ENCODE results near the genes COQ10B and PLCL1.

DNA sequence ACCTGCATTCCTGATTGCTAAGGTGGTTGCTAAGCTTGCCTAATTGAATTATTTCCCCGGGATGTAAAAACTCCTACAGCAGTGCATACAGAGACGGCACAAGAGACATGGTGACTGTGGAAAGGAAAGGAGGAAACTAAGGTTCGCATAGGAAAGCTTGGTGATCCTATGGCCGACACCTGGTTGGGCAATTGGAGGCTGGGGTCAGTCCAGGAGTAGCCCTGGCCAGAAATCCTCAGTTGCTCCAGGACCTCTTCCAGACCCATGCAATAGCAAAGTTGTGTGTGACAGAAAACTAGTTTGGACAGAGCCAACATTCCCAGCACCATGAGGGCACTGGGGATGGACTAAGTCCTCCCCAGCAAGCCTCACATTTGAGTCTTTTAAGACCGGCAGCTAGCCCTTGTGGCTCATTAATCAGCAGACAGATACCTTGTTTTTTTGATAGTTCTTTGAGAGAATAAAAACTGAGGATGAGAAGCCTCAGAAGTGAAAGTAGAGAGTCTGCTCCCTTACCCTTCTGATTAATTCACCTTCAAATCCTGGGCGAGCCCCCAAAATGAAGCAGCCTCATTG, 39.4 kb downstream of the STK17B start:
- PRO-cap, result no peak

- PRO-cap, result no peak
Observed at GRCh38 chr2:196134335-196134641, 37.1 kb downstream of the STK17B start.

GRCh38 chr2:196400073-196400678, 193.2 kb downstream of the HECW2 start:
- PRO-cap, result no peak

DNA sequence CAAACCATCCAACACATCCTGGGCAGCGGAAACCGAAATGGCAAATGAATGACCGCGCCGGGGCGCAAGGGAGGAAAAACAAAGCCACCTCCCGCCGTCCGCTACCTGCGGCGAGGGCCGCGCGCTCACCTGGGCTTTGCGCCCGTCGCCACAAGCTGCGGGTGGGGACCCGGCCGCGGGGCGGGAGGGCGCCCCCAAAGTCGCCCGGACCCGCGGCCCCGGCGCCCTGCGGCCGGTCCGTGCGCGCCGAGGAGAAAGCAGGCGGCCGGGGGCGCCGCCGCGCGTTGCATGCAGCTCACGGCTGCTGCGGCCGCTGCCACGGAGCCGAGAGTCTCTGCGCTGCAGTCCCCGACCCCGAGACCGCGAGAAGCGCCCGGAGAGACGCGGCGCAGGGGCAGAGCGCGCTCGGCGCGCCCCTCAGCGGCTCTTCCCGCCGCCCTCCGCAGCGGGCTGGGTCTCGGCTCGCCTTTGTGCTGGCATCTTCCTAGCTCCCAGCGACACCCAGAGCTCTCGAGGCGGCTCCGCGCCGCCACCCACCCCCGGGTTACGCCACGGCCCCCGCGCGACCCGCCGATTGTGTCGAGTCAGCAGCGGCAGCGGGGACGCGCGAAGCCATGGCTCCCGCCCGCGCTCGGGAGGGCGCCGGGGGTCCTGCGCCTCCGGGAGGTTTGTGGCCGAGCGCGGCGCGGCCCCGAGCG, 562 bp downstream of the HECW2 start:
- PRO-cap, result no peak

DNA sequence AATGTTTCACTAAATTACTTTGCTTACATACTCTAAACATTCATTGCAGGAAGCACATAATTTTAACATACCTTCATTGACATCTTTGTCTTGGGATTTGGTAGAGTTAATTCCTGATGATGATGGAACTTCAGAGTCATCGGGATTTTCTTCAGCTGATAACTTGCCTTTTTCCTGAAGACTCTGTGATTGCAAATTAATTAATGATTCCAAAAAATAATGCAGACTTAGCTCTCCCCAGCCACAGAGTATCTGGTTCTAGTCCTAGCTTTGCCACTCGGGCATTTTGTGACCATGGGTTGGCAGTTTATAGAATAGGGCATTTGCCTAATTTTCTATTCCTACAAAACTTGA, 1.8 kb downstream of the GTF3C3 start:
- PRO-cap, result no peak

DNA sequence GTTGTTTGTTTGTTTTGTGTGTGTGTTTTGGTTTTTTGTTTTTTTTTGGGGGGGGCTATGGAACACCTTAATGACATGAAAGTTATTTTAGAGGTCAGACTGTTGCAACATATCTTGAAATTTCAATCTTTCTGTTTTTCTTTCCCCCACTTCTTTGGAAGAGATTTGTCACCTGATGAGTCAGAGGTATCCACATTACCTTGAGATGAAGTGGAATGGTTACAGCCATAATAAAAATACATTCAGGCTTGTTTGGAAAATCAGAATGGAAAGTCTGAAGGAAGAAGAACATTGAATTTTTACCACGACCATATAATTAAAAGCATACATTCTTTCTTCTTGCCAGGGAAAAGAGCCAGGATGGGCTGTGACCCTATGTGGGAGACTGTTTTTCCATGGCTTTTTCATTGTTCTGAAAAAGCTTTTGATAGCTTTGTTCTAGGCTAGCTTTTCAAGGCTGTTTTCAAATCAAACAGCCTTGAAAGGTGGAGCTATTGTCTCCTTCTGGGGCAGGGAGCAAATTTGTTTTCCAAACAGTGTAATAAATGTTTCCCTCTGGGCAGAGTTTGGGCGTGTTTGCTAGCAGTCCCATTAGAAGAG, 2.3 kb upstream of the GTF3C3 start:
- PRO-cap, result no peak

DNA sequence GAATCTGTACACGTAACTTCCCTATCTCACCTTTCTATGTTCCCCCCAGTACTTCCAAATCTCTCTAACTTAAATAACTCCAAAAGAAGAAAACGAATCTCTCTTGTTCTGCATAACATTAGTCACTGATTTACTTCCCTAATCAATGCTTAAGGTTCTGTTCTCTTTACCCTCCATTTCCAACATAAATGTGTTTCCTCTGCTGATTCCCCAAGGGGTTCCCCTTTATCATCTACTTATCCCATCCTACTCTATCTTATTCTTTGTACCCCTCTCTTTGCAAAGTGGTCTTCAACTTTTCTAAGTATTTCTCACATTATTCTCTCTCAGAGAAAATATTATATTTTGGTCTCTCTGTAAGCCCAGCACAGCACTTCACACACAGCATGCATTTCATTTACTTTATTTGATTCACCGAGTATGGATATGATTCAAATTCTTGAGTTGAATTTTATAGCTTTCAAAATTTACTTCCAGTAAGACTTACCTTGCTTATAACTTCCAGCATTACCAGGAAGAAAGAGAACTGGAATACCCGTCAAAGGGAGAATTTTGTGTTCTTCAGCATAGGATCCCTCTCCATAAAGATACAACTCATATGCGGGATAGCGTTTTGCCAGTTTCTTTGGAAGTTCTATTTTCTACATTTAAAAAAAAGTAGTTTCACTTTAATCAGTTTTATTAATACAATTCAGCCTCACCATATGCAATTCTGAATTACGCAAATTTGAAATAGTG, 6.8 kb downstream of the PGAP1 start:
- PRO-cap, result no peak

DNA sequence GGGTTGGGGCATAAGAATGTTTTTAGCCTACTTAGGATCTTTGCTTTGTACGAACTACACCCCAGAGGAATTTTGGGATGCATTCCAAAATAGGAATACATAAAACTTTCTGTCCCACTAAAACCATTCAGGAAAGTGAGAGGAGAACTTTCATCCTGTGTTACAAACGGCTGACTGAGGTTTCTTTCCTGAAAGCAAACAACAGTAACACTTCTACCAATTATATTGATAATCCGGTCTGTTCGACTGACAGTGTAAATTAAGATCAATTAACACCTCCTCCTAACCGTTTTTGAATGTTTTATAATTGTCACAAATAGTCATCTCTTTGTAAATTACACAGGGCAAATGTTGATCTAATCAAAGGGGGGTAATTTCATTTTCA, 151.0 kb upstream of the PGAP1 start:
- PRO-cap, result no peak

GRCh38 chr2:197153021-197153755, 157.4 kb downstream of the ANKRD44 start:
- PRO-cap, result no peak

- PRO-cap, result no peak
Observed at GRCh38 chr2:197211857-197212217, 98.7 kb downstream of the ANKRD44 start.

DNA sequence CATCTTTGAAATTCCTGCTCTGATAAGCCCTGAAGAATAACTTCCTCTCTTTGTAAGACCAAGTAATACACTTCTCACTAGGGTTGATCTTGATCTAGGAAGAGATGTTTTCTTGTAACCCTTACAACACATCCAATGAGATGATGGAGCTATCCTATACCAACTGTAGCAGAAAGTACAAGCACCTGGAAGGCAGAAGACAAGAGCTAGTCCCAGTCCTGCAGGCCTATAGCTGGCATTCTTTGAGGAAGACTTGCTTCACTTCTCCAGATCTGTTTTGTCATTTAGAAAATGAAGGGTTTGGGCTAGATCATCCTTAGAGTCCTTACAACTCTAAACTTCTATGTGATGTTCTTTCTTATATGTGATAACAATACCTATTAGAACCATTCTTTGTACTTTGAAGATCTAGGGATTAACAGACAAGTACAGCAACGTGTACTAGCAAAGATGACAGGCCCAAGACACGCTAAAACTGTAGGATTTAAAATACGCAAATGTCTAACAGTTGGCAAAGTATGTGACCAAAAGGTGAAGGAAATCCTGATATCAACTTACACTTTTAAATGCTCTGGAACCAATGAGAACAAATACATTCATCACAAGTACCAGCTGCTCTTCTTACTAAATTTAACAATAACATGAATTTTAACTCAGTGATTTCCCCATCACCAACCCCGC, 1.7 kb downstream of the ANKRD44 start:
- PRO-cap, result no peak

GRCh38 chr2:197401596-197402034, 33.2 kb downstream of the SF3B1 start:
- PRO-cap, result no peak

GRCh38 chr2:197453340-197454442, at the start of gene COQ10B:
Gene COQ10B (plus strand): TSS chr2:197453552.
- PRO-cap, result bidirectional peak, plus-strand start at chr2:197453552, minus-strand start at chr2:197453258; bidirectional peak, plus-strand start at chr2:197454005, minus-strand start at chr2:197453873

- PRO-cap, result no peak
Observed at GRCh38 chr2:197516169-197516872, 455 bp downstream of the MOB4 start.

DNA sequence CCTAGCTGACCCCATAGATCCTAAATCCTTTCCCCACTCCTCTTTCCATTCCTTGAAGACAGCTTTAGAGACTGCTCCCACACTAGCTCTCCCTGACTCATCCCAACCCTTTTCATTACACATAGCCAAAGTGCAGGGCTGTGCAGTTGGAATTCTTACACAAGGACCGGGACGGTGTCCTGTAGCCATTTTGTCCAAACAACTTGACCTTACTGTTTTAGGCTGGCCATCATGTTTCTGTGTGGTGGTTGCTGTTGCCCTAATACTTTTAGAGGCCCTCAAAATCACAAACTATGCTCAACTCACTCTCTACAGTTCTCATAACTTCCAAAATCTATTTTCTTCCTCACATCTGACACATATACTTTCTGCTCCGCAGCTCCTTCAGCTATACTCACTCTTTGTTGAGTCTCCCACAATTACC, 66.0 kb downstream of the MOB4 start:
- PRO-cap, result no peak

- PRO-cap, result no peak
Observed at GRCh38 chr2:197615143-197615564, 60.2 kb downstream of the RFTN2 start.

- PRO-cap, result unidirectional peak, plus-strand start at chr2:197804593
Observed at GRCh38 chr2:197804547-197805277, at the start of gene PLCL1. Gene PLCL1 (plus strand): TSS chr2:197804593.

- PRO-cap, result no peak
Observed at GRCh38 chr2:197830028-197830747, 25.8 kb downstream of the PLCL1 start.

- PRO-cap, result no peak
Observed at GRCh38 chr2:198316844-198317323, 512.5 kb downstream of the PLCL1 start.

GRCh38 chr2:198775672-198776390, 681.9 kb downstream of the SATB2 start:
- PRO-cap, result no peak

All from mesothelial cell of epicardium (in vitro differentiated cells).